Cardiac septum (tissue), 1 donor: ENCODE measurements around a stretch of chr2.

DNA sequence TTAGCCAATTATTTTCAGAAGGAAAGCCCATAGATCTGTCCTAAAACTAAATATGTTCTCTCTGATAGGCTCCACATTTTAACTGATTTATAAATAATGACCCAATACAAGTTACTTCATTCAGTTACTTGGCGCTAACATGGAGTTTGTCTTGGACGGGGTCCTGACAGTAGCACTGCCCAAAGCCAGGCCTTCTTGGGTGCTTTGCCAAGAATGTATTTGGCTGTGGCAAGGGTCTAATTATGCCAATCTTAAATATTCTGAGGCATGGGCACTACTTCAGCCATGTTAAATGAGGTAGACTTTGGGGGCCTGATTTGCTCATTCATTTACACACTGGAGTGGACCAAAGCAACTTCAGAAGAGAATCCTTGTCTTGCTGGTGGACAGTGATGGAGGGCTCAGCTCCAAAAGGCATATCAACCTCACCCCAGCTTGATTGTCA lies 135.0 kb upstream of the PKDCC start:
- PRO-cap = no peak

GRCh38 chr2:41933715-41934868 lies 113.7 kb upstream of the PKDCC start:
- PRO-cap = no peak

DNA sequence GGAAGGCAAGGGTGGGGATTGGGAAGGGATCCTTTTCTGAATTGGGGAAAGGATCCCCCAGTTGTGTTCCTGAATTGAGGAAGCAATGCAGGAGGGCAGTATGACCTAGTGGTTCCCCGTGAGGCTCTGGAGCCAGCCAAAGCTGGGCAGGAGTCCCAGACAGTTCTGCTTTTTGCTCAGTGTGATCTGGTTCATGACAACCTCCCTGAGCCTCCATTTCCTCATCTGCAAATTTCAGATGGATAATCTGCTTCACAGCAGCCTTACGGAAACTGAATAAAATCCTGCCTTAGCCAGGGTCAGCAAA lies 12.8 kb downstream of the PKDCC start:
- PRO-cap = no peak

- PRO-cap = no peak
Measured at GRCh38 chr2:42116943-42117370, 52.2 kb upstream of the EML4 start.

DNA sequence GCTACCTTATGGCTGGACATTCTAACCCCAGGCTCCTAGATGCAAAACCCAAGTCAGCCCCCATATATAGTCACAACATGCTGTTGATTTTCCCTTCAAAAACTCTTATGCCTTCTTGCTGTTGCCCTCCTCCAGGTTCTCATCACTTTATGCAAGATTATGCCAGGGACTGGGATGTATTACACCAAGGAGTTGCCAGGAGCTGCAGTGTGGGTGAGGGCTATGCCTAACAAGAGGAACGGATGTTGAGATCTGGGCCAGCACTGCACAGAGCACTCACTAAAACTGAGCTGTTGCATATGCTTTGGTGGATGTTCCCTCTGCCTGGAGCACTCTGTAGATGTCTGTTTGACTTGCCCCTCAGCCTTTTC lies 41.1 kb upstream of the EML4 start:
- PRO-cap = no peak

DNA sequence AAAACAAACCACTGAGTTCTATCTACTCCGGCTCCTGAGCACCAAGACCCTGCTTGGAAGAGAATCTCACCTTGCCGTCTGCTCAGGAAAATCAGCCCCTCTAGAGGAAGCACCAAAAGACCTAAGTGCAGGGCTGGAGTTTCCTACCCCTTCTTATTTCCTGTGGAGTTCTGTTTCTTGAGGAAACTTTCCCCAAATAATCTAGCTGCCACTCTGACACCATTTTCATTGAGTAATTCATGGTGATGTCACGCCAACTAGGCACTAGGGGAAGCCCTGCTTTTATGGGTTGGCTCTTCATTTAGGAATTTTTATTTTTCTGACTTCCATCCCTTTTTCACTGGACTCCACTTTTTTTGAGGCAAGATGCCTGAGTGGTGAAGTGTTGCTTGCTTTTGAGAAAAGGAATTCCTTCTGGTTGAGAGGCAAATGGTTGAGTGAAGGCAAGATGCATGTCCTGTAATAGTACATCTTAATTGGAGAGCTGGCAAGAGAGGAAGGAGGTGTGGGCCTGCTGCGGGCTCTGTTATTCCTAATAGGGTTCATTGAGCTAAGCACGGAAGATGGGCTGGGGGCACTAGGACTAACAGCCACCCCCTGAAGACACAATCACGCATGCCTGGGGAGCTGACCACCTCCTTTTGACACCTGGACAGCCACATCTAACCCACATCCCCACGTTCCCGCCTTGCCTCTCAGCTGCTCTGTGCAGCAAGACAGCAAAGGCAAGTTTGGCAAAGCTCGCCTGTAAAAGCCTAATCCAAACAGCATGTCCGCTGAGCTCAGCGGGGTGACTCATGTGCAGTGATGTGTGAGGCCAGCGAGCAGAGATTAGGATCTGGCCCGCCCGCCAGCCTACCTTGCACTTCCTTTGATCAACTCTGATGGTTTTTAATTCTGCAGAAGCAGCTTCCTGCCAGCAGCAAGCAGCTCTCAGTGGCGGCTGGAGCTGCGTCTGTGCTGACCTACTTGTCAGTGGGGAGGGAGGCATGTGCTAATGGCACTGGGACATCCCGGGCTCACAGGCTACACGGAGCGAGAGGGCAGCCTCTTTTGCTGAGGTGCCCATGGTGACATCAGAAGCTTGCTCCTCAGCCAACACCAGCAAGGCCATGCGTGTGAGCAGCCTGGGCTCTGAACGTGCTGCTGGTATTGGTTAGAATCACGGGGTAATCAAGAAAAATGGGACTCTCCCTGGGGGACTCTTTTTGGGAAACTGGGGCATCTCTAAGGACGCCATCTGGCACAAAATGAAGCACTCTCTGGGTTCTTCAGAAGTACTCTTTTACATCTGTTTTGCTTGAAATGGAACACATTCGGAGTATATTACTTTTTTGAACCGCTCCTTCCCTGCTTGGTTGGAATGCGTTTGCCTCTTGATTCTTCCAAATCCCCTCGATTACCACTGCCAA lies 36.3 kb upstream of the EML4 start:
- PRO-cap = no peak

DNA sequence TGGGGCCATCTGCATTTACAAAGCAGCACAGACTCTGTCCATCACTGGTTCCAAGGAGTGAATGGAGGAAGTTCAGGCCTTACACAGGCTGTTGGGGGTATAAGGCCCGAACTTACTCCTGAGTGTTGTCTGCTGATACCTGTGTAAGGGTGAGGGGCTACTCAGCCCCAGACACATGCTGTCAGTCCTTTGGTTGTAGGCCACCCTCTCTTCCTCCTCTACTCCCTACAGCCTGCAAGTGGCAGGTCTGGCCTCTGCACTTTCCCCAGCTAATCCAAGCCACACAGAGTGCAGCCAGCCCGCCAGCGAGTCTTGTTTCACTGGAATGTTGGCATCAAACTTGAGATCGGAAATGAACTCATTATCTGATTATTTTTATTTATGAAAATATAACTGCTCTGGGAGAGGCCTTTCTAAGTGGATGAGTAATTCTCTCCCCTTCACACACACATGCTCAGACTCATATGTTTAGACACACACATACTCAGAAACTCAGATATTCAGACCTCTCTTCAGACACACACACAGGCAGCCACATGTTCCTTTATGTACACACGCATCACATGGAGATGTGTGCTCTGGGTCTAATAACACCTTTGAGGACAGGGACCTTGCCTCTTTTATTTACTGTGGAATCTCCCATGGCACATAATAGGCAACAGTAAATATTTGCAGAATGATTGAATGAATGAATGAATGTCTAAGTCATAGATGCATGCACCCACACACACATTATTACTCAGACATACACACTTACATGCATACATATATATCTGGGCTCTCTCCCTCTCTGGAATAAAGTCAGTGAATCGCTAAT lies 151.3 kb downstream of the ZFP36L2 start:
- PRO-cap = bidirectional peak, plus-strand start at position 495 of the sequence, minus-strand start at position 276 of the sequence

- PRO-cap = no peak
Measured at GRCh38 chr2:43142920-43143283, 83.5 kb downstream of the ZFP36L2 start.

DNA sequence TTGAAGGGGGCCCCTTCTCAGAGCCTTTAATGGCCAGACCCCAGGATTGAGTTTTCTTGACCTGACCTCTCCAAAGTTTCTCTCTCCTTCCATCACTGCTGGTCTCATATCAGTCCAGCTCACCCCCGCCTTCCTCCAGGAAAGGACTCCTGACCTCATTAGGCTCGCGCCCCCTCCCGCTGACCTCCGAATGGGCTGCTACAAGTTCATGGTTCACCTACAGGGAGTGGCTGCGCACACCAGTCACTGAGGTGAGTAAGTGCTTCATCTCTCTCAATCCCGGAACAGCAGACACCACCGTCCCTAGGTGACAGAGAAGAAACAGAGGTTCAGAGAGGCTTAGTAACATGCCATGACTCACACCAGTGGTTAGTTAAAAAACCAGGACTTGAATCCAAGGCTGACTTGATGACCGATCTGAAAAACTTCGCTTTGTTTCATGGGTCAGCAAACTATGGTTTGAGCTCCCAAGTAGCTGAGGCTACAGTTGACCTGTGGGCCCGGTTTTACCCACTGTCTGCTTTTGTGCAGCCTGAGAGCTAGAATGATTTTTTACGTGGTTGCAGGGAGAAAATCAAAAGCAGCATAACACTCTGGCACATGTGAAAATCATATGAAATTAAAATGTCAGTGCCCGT lies 42.0 kb downstream of the ZFP36L2 start:
- PRO-cap = no peak

DNA sequence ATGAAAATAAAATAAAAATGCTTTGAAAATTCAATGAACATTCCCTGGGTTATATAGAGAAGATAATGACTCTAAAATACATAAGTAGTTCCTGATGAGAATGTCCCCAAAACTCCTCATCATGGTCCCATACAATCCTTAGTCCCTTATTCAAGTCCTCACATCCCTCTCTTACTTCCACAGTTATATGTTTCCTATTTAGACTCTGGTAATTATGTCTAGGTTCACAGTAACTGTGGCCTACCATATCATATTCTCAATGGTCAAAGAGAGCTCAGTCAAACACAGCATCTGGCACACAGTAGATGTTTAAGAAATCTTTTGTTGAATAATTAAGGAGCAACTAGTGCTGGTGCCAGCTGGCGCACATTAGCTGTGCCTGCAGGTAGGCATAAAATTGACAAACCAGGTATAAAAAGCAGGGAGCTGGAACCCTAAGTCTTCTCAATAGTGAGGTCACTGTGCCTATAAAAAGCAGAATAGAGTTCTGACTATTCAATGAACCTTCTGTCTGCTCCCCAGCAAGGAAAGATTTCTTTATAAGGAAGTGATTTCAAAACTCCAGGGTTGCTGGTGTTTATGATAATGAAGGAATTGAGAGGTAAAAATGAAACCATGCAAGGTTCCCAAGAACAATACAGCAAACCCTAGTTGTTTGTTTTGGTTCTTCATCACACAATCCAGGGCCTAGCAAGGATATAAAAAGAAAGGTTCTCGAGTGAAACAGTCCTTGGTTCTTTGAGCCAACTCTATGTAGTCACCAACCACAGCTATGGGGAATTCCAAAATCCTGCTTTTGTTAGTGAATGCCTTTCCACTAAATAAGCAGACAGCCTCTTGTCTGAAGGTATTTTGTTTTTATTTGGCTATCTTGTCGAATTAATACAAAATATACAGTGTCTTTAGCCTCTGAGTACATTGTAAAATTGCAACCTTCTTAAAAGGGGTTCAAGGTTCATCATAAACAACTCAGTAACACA lies 76.1 kb downstream of the THADA start:
- PRO-cap = no peak

- PRO-cap = no peak
Measured at GRCh38 chr2:43831344-43832415, 7.0 kb downstream of the ABCG5 start.

DNA sequence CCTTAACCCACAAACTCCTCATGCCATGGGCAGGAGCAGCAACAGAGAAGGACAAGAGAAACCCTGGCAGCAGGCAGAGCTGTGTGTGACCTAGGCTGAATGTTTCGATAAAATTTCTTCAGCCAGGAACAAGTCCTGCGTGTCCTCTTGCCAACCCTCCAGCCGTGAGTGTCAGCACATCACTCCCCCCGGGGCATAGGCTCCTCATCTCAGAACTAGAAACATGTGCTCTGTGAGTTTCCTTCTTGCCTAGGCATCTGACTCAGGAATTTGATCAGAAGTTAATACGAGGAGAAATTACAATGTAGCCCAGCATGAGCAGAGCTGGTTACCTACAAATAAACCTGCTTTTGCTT lies 2.2 kb downstream of the ABCG8 start:
- PRO-cap = no peak

GRCh38 chr2:43844301-43844815 lies 5.6 kb downstream of the ABCG8 start:
- PRO-cap = no peak

- PRO-cap = no peak
Measured at GRCh38 chr2:43905398-43906090, 66.8 kb downstream of the ABCG8 start.

GRCh38 chr2:43917921-43918913 lies 77.6 kb downstream of the LRPPRC start:
- PRO-cap = no peak

- PRO-cap = bidirectional peak, plus-strand start at chr2:43996335, minus-strand start at chr2:43995989
Measured at GRCh38 chr2:43996101-43996738, 431 bp upstream of the LRPPRC start.

GRCh38 chr2:44170908-44171636 lies 2.4 kb downstream of the PPM1B start:
- PRO-cap = no peak

DNA sequence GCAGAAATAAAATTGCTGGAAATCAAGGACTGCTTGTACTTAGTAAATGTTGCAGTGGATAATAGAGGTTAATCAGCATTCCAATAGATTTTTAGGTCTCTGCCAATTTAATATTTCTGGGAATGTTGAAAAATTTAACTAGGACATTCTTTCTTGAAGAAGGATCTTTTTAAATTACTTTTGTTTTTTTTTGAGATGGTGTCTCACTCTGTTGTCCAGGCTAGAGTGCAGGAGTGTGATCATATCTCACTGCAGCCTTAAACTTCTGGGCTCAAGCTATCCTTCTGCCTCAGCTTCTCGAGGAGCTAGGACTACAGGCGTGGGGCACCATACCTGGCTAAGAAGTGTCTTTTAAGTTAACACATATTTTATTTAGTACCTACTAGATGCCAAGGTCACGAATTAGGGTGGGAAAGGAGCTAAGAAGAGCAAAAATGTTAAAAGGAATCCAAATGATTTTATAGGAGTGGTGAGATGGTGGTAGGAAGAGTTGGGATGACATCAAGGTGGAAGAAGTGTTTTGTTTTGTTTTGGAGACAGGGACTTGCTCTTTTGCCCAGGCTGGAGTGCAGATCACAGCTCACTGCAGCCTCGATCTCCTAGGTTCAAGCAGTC lies 11.9 kb downstream of the PPM1B start:
- PRO-cap = no peak

DNA sequence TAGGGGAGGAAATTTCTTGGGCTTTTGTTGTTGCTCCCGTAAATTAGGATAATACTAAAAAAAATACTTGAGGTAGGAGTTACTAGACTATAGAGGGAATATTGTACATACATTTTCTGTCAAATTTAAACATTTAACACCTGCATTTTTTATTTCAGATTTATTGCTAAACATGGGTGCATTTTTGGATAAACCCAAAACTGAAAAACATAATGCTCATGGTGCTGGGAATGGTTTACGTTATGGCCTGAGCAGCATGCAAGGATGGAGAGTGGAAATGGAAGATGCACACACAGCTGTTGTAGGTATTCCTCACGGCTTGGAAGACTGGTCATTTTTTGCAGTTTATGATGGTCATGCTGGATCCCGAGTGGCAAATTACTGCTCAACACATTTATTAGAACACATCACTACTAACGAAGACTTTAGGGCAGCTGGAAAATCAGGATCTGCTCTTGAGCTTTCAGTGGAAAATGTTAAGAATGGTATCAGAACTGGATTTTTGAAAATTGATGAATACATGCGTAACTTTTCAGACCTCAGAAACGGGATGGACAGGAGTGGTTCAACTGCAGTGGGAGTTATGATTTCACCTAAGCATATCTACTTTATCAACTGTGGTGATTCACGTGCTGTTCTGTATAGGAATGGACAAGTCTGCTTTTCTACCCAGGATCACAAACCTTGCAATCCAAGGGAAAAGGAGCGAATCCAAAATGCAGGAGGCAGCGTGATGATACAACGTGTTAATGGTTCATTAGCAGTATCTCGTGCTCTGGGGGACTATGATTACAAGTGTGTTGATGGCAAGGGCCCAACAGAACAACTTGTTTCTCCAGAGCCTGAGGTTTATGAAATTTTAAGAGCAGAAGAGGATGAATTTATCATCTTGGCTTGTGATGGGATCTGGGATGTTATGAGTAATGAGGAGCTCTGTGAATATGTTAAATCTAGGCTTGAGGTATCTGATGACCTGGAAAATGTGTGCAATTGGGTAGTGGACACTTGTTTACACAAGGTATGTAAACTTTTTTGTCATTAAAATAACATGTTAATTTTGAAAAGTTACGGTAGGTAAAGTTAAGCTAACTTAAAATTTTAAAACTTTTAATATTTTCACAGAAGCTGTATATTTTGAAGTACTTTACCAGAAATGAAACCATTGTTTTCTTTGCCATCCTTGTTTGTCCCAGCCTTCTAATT lies 32.8 kb downstream of the PPM1B start:
- PRO-cap = no peak

DNA sequence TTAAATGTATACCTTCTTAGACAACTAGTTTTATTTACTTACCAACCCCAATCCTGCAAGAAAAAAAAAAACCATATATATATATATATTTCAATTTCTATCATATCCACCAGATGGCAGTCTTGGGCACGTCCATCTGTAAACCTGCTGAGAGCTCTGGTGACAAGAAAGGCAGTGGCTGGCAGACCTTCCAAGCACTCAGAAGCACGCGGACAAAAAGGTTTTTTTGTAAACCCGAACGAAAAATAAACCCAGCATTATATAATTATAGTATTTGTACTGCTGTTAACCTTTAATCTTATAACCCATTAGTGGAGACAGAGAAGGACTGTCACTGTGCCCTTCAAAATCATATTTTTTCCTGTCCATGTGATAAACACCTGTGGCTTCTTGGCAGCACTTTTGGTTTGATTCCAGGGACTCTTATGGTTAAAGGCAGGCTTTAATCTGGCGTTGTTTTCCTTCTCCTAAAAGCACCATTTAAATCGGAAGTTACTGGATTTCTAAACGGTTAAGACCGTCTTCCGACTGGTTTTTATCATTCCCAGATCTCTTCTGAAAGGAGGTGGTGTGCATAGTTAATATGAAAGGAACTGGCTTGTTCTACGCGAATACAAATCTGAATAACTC lies 31.1 kb upstream of the SLC3A1 start:
- PRO-cap = no peak